LHCN-M2 (cell line): ENCODE data around the genes DIP2C and IDI1.

GRCh38 chr10:134362-135391 is 578 bp upstream of the ZMYND11 start:
- RAMPAGE, long total RNA, result no peak

- RAMPAGE, long total RNA, result no peak
Observed at GRCh38 chr10:248154-248809, 113.0 kb downstream of the ZMYND11 start.

DNA sequence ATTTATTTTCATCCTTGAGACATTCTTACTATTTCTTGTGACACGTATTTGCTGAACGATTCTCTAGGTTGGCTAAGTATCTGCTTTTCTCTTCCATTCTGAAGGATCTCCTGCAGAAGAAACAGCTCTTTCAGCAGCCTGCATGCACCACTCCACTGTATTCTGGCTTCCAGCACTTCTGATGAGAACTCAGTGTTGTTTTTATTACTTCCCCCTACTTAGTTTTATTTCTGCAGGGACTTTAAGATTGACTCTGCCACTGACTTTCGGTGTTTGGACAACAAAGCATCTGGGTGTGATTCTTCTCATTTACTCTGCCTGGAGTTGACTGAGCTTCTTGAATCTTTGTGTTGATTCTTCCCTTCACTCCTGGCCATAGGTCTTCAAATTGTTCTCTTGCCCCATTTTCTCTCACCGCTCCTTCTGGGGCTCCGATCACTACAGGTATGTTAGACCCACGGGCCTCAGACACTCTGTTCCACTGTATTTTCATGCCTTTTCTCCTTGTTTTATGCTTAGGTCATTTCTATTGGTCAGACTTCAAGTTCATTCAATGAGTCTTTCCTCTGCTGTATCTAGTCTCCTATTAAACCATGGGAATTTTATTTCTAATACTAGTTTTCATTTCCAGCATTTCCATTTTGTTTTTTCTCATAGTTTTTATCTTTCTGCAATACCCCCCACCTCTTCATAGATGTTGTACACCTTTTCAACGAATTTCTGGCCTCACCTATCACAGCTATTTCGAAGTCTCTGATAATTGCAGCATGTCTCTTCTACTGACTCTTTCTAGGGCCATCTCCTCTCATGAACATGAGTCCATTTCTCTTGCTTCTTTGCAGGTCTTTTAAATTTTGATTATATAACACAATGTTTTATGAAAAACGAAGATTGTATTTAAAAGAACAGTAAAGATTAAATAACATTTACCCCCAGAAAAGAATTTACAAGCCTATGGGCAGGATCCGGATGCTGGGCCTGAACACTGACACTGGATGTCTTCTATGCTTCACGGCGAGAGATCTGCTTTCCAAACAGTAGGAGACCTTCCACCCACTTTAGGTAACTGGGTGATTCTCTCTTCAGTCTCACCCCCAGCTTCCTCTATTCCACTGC is 180.5 kb downstream of the ZMYND11 start:
- RAMPAGE, long total RNA, result no peak

DNA sequence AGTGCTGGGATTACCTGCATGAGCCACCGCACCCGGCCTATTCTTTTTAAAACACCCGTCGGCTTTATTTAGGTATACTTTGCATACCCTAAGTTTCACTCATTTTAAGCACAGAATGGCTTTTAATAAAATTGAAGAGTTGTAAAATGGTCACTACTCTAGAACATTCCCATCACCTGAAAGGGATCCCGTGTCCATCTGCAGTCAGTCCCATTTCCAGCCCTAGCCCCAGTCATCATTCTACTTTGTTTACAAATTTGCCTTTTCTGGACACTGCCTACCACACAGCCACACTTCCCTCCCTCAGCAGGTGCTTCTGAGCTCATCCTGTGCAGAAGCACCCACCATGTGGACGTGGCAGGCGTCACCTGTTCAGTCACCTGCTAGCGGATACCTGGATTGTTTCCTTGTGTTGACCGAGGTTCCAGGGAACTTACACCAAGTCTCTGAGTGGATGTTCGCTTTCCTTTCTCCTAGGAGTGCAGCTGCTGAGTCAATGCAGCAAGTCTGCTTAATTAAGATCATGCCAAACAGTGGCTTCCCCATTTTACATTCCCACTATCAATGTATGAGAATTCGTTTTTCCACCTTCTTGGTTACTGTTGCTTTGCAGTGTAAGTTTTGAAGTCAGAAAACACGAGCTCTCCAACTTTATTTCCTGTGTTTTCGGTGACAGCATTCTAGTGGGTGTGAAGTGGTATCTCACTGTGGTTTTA is 198.1 kb downstream of the ZMYND11 start:
- RAMPAGE, long total RNA, result no peak

DNA sequence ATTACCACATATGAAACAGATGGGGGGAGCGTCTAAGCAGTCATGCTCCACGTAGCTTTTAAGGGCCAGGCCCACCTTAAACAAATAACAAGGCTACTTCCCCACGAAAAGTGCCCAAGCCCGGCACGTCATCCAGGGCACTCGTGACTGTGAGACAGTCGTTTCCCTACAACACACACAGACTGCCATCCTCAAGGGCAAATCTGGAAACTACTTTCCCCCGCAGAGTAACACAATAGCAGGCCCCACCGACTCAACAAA is 251.5 kb downstream of the ZMYND11 start:
- RAMPAGE, long total RNA, result no peak

- RAMPAGE, long total RNA, result no peak
Observed at GRCh38 chr10:389781-390363, 254.6 kb downstream of the ZMYND11 start.

GRCh38 chr10:458354-458901 is 231.0 kb downstream of the DIP2C start:
- RAMPAGE, long total RNA, result no peak

DNA sequence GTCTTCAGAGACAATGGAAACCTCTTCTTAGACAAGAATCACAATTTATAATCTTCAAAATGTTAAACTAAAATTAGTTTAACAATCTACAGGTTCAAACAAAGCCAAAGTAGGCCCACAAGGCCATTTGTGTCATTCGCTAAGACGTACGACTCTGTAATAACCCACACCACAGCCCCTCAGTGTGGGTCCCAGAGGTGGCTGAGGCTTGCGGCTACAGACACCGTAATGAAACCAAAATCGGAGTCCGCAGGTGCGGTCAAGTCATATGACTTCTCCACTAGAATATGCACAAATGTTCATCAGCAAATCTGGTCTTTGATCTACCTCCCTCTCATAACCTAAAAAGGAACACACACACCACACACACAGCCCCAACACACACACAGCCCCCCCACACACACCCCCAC is 81.7 kb downstream of the DIP2C start:
- RAMPAGE, long total RNA, result no peak

DNA sequence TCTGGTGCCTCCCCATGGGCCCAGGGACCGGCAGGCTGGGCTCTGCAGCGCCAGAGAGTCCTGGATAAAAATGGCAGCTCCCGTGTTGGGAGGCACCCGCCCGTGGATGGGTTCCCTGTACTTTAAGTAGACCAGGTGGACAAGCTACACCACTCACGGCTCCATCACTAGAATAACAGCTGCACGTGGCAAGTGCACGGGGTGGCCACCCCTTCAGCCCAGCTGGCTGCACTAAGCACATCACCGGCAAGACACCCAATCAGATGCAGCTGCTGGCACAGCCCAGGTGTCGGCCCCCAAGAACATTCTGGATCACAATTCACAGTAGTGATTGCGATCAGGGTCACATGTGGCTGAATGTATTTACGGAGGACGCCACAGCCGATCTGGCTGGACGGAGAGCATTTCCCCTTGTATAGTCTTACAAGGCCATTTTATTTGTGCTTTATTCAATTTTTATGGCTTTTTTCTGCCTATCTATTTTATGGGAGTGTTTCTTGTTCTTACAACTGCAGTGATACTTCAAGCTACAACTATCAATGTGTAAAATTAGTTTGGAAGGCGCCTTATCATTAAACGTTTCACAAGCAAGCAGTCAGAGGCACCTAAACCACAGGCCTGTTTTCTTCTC is 69.6 kb downstream of the DIP2C start:
- RAMPAGE, long total RNA, result no peak

GRCh38 chr10:634170-634682 is 55.2 kb downstream of the DIP2C start:
- RAMPAGE, long total RNA, result no peak

DNA sequence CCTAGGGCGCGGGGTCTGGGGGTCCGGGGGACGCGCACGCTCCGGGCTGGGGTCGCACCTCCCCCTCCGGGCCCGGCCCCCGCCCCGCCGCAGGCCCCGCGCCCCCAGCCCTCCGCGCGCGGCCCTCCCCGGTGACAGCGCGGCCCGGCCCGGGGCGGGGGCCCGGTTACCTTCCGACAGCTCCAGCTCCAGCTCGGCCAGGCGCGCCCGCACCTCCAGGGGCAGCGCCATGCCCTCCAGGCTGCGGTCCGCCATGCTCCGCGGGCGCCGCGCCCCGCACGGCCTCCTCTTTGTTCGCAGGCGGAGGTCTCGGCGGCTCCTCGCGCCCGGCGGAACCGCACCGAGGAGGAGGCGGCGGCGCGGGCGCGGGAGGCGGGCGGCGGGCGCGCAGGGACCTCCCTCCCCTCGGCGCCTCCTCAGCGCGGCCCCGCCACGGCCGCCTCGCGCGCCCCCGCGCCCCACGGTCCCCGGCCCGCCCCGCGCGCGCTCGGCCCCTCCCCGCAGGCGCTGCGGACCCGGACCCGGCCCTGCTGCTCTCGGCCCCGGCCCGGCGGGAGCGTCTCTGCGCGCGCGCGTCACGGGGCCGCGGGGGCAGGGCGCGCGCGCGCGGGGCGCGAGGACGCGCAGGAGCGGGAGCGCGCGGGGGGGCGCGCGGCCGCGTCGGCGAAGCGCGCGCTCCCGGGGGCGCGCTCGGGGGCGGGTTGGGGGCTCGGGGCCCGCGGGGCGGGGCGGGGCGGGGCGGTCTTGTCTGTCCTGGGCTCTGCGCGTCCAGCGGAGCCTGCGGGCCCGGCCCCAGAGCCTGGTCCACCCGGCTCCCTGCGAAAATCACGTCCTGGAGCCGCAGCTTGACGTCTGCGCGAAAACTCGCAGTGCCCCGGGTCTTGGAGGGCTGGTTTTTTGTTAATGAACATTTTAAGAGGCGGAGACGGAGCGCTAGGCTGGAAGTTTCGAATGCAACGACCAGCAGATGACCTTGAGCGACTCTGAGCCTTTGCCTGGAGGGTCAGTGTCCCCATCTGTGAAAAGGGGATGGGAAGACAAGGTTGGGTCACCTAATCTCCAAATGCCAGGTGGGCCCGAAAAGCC is at the start of gene DIP2C:
Gene DIP2C (minus strand): TSS at position 345 of the 1,086 bp plus-strand sequence.
- RAMPAGE, long total RNA, result no peak

DNA sequence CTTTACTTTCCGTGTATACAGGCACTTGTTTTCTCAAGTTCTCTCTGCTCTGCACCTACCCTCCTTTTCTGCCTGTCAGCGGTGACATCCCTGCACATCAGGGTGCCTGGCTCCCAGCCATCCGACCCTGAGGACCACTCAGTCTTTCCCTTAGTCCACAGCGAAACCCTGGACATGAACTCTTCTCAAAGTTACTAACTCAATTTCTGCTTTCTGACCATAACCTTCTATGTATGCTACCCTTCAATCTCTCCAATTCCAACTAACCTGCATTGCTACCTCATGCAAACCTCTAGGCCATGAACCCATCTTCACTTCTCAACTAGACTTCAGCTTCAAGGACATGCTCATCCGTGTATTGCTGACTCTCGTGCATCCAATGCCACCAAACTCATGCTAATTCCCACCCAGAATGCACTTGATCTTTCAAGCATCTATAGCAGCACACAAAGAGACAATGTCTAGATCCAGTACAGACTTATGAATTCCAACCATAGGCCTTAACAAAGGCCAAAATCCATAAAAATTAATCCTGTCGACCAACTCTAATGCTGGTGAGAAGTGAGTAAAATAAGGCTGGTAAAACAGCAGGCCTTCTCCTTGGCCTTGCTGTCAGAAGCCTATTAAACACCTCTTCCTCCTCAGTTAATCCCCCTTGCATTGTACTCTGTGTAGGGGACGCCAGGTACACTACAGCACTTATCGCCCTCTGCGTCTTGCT is 102.9 kb downstream of the LARP4B start:
- RAMPAGE, long total RNA, result no peak

DNA sequence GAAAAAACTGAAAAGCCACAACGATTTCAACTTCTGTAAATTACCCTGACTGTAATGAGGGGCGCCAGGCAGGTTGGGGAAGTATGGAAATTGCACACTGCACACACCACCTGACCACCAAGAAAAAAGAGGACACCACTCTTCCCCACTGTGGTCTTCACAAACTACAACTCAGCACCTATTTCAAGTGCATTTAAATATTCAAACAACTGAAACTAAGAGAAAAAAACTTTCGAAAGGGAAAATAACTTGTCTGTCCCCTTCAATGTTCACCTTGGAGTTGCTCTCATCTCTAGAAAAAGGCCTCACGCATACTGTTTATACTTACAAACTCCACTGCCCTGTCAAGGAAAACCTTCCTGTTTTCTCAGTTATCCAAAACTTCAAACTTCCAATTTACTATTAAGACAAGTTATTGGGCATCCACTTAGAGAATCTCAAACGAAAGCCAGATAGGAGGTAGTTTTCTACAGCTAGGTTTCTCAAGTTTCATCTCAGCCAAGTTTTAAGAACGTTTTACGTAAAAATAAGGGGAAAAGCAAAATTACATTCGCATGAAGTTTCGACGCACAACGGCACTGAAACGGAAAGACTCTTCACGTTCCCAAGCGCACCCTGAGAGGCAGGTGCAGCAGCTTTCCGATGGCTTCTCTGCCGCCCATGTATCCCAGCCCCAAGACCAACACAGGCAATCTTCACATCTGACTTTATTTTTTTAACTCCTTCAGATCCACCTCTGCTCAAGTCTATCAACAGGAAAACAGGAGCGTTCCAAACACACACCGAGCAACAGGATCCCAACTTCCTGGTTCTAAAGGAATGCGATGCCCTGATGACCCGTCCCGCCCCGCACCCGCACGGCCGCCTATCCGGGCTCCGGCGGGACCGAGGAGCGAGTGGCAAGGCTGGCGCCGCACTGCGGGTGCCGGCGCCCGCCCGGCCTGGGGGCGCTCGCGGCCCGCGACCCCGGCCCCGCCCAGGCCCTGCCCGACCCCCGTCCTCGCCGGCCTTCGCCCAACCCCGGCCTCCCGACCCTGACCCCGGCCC is 1.2 kb downstream of the LARP4B start:
- RAMPAGE, long total RNA, result no peak

DNA sequence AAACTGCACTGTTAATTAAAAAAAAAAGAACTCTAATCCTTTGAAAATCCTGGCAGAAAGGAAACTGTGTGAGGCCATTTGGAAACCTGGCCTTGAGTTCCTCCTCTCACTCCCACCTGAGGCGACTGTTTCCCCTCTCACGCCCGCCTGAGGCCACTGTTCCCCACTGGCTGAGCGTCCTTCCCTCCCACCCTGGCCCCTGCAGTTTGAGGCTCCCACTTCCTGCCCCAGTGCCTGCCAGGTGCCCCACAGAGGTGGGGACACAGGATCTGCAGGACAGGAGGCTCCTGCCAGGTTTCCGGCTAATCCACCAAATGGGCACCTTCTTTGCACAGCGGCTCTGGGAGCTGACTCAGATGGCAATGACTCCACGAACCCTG is 24.3 kb upstream of the LARP4B start:
- RAMPAGE, long total RNA, result no peak

- RAMPAGE, long total RNA, result no peak
Observed at GRCh38 chr10:973964-974629, 14.1 kb upstream of the GTPBP4 start.

DNA sequence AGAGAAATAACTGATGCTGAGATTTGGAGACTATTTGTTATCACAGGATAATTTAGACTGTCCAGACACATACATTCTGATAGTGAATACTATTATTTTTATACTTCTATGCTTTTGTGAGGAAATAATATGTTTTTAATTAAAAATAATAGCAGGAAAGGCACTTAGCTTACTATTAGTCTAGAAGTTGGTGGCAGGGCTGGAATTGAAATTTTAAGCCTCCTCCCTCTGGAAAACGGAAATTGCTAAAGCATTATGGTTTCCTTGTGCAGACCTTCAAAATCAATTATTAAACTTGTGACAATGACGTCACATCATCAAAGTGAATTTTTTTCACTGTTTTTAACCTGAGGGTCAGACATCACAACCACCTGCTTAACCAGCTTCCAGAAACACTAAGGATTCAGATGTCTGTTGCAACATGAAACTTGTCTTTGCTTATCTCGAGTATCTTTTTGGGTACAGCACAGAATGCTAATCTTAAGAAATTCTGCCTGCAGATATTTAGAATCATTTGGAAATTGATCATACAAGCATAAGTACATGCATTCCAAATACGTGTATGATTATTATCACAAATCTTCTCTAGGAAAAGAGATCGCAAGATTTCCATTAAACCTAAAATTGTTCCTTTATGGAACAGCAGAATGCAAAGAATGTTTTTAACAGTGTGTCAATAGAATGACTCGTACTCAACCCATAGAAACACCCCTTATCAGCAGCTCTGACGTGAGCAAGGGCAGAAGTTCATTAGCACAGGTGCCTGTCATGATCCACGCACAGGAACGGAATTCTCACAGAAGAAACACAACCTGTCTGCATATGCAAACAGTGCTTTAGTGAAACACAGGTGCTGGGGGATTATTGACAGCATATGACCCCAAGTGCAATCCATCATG is 4.2 kb upstream of the GTPBP4 start:
- RAMPAGE, long total RNA, result no peak

- RAMPAGE, long total RNA, result no peak
Observed at GRCh38 chr10:1044943-1045681, 3.8 kb downstream of the IDI1 start.

GRCh38 chr10:1047376-1047863 is 1.5 kb downstream of the IDI1 start:
- RAMPAGE, long total RNA, result no peak

DNA sequence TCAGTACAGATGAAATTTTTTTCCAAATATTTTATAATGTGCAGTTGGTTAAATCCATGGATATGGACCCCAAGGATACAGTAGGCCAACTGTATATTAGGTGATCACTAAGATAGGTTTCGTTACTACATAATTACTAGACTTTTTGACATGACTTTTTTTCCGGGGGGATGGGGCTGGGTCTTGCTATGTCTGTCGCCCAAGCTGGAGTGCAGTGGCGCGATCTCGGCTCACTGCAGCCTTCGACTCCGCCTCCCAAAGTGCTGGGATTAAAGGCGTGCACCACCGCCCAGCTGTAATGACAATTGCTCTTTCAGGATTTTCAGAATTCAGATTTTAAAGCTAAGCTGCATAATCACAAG is 1.1 kb downstream of the IDI1 start:
- RAMPAGE, long total RNA, result no peak

DNA sequence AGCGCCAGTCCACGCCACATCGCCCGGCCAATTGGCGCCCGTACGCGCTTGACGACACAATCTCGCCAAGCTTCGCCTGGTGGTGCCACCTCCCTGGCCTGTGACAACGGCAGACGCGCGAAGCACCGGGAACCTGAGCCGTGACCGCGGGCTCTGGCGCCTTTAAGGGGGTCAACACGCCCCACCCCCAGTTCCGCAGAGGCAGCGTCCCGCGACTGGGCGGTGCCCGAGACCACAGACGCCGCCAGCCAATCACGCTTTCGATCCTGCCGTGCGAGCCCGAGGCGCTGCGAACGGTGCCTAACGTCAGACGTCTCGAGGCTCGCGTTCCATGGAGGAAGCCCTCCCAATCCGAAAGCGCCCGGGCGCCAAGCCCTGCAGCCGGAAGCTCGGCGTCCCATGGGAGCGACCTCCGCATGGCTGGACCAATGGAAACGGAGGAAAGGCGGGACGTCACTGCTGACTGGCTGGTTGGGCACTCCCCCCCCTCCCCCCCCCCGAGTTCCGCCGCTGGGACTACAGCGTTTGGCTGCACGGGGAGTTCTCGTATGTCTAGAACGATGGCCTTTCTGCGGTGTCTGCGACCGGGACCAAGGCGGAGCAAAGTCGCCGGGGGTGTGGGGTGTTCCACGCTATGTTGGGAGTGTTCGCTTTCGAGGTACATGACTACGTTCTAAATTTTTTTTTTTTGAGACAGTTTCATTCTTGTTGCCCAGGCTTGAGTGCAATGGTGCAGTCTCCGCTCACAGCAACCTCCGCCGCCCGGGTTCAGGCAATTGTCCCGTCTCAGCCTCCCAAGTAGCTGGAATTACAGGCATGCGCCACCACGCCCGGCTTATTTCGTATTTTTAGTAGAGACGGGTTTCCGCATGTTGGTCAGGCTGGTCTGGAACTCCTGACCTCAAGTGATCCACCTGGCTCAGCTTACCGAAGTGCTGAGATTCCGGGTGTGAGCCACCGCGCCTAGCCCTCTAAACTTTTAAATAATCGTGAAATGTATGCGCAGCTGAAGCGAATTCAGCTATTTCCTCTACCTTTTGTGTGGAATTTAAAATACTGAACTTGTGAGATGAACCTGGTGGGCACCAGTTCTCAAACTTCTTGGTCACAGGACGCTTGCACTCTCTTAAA is at the start of gene IDI1:
Gene IDI1 (minus strand): TSS at position 136 of the 1,131 bp plus-strand sequence.
- RAMPAGE, long total RNA, result no peak